Natural killer cell (primary cell): Measurements from ENCODE around the genes HTR1B and MEI4.

- PRO-cap: no peak
Observed at GRCh38 chr6:75143209-75143599, 62.6 kb downstream of the COL12A1 start.

DNA sequence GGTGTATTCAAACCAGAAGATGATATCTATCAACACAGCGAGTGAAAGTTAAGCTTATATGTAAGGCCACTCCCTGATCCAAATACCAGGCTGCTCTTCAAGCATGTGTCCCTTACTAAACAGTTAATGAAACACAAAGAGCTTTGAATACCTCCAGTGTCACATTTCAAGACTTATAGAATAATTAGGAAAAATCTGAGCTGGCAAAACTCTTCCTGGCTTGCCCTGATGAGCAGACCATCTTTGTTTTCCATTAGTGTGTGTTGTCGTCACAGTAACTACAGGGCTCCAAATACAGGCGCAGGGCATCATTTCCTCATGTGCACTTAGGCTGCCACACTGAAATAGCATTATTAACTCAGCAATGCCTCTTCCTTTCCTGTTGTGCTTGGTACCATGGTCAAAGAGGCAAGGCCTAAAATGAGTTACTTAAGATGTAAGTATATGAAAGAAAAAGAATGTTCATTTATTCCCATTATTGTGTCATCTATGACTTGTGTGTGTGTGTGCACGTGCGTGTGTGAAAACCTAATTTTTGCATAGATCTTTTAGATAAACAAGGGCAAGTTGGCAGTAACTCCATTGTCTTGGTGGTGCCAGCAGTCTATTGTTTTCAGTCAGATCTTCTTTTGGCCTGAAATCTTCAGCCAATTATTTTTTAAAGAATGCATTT, 6.4 kb downstream of the FILIP1 start:
- PRO-cap: no peak

DNA sequence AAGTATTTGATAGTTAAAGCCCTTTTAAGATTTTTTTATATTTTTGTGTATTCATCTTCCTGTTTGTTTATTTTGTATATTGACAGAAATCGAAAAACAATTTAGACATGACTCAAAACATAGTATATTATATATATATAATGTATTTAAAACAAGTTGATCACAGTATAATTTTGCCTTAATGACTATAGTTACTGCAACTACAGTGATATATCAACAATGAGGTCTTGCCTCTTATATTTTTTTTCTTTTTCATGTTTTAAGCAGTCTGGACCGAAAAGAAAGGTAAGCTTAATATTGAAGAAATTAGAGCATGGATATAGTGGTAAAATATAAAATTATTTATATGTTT, 38.7 kb downstream of the SENP6 start:
- PRO-cap: no peak

DNA sequence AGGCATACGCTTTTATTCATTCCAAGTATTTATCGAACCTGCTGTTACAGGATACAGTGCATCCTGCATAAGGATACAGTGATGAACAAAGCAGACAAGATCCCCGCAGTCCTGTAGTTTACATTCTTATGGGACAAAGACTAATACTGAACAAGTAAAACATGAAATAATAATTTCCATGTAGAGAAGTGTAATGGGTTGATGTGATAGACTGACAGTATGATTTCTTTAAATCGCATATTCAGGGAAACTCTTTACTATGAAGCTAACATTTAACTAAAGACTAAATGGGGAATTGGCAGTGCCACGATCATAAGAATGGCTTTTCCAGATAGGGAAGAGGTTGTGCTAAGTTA, 40.4 kb downstream of the SENP6 start:
- PRO-cap: no peak

- PRO-cap: no peak
Observed at GRCh38 chr6:75703997-75704425, 45.0 kb upstream of the MYO6 start.

GRCh38 chr6:77461658-77462189, 1.6 kb downstream of the HTR1B start:
- PRO-cap: no peak

- PRO-cap: no peak
Observed at GRCh38 chr6:77462190-77463293, 749 bp downstream of the HTR1B start.

- PRO-cap: no peak
Observed at GRCh38 chr6:77463294-77464182, at the start of gene HTR1B. Gene HTR1B, minus strand, starts transcription at chr6:77463491.

DNA sequence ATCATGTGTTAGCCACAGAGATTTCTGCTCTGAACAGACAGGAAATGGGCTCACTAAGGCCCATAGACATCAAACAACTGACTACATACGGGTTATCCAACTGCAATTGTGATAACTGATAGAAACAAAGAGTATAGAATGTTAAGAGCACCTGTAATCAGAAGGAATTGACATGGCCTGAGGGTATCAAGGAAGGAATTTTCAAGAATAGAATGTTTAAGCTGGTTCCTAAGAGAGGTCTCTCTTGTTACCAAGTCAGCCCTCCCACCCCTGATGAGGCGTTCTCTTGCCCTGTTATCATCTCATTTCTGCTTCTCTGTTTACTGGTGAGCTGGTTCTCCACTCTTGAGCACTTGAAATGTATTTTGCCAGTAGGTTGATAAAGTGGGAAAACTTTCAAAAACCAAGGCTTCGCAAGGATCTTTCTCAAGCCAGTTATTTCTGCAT, at the start of gene MEI4:
MEI4 (plus strand) TSS at position 273 of the 447 bp plus-strand sequence.
- PRO-cap: no peak

- PRO-cap: no peak
Observed at GRCh38 chr6:78858773-78859096, 8.6 kb upstream of the IRAK1BP1 start.

GRCh38 chr6:78910469-78910972, 43.2 kb downstream of the IRAK1BP1 start:
- PRO-cap: no peak

DNA sequence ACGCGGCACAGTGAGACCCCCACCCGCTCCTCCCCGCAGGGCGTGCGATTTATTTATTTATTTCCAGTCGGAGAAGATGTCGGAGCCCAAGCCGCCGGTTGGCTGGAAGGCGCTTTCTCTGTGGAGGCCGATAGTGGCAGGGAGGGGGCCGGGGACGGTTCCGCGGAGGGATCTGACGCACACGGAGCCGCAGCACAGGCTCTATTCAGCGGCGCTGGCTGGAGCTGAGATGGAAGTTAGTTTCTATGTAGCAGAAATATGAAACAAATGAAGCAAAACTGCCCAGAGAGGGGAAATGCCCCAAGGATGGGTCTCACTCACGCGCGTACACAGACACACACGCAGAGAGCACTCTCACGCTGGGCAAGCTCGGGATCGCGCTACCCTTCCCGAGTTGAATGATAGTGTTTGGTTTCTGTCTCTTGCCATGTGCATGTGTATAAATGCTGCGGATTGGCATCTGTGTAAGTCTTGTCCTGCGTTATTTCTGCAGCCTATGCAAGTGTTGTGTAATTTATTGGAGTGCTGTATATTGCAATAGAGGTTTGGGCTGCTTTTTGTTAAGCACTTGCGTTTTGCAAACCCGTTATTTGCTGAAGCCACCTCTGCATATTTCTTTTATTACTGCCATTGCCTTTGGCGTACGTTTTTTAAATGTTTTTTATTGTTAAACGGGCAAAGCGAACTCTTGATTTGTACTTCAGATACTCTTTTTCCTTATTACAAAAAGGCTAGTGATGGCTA, 525 bp upstream of the PHIP start:
- PRO-cap: bidirectional peak, plus-strand start at position 344 of the sequence, minus-strand start at position 120 of the sequence

DNA sequence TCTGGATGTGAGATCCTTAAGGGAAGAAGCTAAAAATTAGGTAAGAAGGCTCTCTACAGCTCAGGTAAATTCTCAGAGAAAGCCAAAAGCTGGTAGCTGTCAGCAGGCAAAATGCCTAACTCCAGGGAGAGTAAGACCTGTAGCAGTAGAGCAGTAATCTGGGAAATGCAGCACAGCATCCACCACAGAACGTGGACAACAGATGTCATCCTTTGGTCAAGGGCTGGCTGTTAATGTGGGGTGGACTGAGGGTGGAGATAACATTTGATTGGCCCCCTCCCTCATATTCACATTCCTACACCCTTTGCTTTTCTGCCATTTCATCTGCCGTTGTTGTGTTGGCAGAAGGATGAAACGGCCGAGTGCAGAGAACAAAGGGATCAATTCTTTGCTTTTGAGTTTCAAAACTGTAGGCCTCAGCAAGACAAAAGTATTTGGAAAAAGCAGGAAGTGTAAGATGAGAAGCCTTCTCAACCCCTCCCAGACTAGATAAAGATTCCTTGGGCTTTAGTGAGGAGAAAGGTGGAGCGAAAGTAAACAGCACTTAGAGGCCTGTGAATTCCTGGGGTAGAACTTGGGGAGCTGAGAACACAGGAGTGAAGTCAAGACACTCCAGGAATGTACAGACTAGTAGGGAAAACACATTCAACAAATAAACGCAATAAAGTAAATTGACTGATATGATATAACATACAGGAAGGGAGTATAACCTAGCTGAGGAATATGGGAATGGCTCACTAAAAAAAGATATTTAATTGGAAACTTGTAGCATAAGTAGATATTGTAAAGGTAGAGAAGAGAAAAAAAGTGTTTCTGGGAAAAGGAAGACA, 74.3 kb upstream of the PHIP start:
- PRO-cap: no peak

- PRO-cap: bidirectional peak, plus-strand start at chr6:79233992, minus-strand start at chr6:79233904
Observed at GRCh38 chr6:79233473-79234324, 155.6 kb upstream of the PHIP start.

DNA sequence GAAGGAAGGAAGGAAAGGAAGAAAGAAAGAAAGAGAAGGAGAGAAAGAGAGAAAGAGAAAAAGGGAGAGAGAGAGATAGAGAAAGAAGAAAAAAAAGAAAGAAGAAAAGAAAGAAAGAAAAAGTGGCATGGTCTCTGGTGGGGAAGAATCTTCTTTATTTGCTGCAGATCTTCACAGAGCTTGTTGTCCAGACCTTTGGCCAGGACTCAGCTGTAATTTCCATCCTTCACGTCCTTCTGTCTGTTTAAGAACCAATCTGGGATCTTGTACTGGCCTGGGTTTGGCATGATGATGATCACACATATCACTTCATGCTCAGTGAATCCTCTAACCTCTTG, 199.9 kb upstream of the PHIP start:
- PRO-cap: no peak

- PRO-cap: no peak
Observed at GRCh38 chr6:79312944-79313652, 224.1 kb downstream of the LCA5 start.

GRCh38 chr6:79578082-79578825, 41.0 kb upstream of the LCA5 start:
- PRO-cap: no peak

DNA sequence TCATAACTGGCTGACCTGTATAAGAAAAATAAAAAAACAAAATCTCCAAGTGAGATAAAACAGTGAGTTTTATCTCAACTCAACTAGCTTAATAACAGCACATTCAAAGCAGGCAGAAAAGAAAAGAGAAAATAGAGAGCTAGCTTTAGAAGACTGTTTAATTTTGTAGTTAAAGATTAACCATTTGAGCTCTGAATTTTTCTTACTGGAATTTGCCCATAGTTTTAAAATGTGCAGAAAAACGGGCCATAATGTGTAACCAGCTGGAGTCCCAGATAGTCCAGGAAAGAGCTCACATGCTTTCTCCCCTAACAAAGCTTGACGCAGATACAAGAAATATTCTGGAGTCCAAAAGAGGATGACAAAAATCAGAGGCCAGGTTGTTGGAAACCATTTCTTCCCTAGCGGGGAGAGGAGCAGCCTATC, 15.9 kb downstream of the TTK start:
- PRO-cap: no peak

DNA sequence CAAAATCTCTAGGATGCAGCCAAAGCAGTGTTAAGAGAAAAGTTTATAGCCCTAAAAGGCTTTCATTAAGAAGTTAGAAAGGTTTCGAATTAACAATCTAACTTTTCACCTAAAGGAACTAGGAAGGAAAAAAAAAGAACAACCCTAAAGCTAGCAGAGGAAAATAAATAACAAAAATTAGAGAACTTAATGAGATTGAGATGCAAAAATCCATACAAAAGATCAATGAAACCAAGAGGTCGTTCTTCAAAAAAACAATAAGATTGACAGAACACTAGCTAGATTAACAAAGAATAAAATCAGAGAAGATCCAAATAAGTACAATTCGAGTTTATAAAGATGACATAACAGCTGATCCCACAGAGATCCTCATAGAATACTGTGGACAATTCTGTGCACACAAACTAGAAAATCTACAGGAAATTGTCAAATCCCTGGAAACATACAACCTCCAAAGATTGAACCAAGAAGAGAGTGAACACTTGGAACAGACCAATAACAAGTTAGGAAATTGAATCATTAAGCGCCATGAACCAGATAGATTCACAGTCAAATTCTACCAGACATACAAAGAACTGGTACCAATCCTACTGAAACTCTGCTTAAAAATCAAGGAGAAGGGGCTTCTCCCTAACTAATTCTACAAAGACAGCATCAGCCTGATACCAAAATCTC, 194.7 kb downstream of the BCKDHB start:
- PRO-cap: no peak

DNA sequence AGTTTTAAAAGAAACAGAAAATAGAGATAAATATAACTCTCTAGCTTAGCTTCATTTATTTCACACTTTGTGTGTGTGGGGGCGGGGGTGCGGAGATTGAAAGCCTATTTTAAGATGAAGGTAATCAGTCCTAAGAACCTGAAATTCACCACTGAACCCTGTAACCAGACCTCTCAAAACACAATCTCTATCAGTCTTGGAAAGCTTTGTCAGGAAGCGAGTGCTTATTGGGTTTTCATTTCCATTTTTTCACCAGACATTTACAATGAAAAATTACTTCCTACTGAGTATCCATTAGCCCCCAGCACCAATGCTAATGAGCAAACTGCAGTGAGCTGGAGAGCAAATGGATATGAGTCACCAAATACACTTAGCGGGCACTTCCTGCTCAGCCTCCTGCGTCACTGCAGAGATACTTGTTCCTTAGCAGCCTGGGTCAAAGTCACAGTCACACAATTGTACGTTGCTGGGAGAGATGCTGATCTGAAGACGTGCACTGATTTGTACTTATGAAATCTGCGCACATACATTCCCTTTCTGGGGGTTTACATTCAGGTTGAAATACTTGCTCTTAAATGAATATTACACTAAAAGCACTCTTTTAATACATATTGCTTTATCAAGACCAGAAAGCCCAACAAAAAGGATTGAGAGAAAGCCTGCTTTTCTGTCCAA, 532.2 kb downstream of the BCKDHB start:
- PRO-cap: unidirectional peak, plus-strand start at position 447 of the sequence